Rectum (tissue), 1 donor: ENCODE measurements around a stretch of chr4.

DNA sequence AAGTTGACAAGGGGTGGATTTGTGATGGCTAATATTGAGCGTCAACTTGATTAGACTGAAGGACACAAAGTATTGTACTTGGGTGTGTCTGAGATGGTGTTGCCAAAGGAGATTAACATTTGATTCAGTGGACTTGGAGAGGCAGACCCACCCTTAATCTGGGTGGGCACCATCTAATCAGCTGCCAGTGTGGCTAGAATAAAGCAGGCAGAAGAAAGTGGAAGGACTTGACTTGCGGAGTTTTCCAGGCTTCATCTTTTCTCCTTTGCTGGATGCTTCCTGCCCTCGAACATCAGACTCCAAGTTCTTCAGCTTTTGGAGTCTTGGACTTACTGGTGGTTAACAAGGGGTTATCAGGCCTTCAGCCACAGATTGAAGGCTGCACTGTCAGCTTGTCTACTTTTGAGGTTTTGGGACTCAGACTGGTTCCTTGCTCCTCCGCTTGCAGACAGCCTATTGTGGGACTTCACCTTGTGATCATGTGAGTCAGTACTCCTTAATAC lies 127.1 kb downstream of the PPARGC1A start:
- PRO-cap = no peak

- PRO-cap = no peak
These were observed 13.6 kb downstream of the PPARGC1A start for GRCh38 chr4:23876066-23876769.

DNA sequence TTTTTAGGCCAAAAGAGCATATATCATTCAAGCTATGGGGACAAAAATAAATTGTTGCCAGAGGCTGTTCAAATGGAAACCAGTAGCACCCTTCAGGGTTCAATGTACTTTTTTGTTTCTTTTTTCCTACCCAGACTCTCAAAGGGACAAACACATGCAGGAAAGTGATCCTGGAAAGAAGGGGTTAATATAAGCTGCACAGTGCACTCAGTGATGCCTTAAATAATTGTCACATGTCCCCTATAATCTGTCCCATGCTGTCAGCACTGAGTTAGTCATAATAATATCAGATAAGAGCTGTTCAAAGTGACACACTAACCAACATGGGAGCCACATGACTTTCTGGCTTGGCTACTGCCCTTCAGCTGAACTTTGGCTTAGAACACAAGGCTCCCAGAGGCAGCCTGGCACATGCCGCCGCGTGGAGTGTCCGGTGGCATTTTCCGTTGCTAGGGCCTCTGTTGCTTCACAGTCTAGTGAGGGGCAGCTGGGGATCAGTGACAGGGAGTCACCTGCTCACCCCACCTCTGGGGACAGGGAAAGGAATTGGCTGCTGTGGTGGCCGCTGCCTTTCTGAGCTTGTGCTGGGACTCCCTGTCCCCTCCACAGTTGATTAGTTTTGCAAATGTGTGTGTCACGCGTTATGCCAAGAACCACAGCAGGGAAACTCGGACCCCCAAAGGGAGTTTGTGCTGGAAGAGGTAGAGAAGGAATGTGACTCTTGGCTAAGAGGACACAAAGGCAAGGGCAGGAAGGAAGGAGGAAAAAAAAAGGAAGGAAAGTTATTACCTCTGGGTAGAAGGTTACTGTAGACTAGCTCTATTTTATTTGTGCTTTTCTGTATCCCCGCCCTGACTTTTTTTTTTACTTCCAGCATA lies 41.0 kb upstream of the PPARGC1A start:
- PRO-cap = no peak

GRCh38 chr4:23931457-23931849 lies 41.6 kb upstream of the PPARGC1A start:
- PRO-cap = no peak

GRCh38 chr4:23934737-23935446 lies 45.0 kb upstream of the PPARGC1A start:
- PRO-cap = no peak

- PRO-cap = no peak
These were observed 118.1 kb upstream of the PPARGC1A start for GRCh38 chr4:24007873-24008382.

DNA sequence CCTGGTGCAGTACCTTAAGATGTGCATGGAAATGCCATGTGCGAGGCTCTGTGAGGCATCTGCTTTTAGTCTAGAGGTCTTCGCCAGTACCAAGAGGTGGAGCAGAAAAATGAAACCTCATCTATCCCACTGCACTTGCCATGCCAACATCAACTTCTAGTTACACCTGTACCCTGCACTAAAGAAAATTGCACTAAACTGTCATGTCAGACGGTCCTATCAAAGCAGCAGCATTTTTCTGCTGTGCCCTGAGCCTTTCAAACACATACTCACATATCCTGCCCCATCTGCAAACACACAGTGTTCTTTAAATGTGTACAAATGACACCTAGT lies 346.5 kb upstream of the PPARGC1A start:
- PRO-cap = no peak

- PRO-cap = bidirectional peak, plus-strand start at chr4:24794796, minus-strand start at chr4:24794535
These were observed 748 bp upstream of the SOD3 start for GRCh38 chr4:24794388-24795261.

DNA sequence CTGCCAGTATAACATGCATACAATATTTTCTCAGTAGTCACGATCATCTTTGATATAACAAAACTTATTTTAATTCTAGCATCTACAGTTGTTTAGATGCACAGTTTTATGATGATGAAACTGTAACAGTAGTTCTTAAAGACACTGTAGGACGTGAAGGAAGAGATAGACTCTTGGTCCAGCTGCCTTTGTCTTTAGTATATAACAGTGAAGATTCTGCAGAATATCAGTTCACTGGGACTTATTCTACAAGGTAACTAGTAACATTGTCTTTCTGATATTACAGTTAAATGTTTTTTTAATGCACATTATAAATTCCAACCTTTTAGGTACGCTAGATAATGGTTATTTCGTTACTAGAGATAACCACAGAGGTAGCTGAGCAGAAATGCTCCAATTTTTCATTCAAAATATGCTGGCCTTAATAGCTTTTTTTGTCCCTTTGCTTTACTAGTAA lies 39.3 kb downstream of the ANAPC4 start:
- PRO-cap = no peak

DNA sequence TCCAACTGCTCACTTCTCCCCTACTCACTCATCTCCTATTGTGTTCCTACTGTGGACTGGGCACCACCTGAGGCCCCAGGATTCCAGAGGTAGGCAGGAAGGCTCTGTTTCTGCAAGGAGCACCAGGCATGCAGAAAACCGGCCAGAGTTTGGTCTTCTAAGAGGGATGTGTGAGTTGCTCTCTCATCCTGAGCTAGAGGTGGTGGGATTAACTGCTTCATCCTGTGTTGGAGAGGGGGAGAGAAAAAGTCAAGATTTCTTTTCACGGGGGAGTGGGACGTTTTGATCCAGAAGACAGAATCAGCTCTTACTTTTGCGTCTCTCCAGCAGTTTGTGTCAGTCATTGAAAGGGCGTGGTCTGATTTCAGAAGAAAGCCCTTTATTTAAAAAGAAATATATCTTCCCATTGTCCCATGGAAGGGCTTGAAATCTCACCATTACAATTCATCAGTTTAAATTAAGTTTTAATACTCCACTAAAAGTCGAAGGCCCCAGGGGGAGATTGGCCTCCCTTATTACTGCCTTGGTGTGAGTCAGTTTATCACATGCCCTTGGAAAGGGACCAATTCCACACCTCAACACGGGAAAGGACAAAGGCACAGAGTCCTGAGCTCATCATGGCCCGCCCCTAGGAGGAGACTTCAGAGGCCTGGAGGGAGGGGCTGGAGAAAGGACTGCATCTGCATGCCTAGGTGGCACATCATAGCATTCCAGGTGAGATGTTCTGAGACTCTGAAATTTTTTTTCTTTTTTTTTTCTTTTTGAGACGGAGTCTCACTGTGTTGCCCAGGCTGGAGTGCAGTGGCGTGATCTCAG lies 2.6 kb upstream of the SEL1L3 start:
- PRO-cap = bidirectional peak, plus-strand start at position 679 of the sequence, minus-strand start at position 553 of the sequence

- PRO-cap = no peak
These were observed 10.1 kb upstream of the SEL1L3 start for GRCh38 chr4:25872751-25873363.

- PRO-cap = no peak
These were observed 15.8 kb upstream of the SEL1L3 start for GRCh38 chr4:25878418-25879144.

DNA sequence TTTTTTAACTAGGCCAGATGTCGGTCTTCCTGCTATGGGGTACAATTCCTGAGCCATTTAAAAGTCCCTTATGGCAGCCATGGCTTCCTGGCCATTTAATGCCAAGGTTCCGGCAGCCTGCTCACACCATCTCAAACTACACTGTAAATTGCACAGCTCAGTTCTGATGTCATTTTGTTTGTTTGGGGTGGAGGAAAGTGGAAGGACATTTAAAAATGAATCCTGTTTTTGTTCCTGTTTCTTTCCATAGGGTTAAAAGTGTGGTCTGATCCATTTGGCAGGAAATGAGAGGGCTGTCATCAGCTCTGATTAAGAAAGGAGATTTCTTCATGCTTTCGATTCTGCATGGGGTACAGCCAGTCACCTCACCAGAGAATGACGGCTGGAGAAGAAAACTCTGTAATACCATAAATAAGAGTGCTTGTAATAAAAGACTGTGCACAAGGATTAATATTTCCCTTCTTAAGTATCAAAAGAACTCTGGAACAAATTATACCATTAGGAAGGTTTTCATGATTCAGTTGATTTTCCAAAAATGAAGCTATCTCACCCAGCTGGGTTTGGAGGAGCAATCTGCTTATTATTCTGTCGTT lies 15.0 kb downstream of the SMIM20 start:
- PRO-cap = bidirectional peak, plus-strand start at position 338 of the sequence, minus-strand start at position 133 of the sequence

DNA sequence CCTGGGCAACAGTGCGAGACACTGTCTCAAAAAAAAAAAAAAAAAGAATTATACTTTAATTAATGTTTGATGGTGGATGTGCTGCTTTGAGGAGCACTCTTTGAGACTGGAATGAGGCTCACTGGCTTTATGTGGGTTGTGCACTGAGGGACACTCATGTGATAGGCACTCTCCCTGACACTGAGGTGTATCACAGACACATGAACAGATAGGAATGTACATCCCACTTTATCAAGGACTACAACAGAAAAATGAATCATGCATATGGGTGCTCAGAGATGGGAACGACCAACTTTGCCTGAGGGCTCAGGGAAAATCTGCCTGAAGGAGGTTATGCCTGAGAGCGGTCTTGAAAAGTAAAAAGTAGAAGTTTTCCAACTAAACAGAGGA lies 97.7 kb upstream of the RBPJ start:
- PRO-cap = no peak

DNA sequence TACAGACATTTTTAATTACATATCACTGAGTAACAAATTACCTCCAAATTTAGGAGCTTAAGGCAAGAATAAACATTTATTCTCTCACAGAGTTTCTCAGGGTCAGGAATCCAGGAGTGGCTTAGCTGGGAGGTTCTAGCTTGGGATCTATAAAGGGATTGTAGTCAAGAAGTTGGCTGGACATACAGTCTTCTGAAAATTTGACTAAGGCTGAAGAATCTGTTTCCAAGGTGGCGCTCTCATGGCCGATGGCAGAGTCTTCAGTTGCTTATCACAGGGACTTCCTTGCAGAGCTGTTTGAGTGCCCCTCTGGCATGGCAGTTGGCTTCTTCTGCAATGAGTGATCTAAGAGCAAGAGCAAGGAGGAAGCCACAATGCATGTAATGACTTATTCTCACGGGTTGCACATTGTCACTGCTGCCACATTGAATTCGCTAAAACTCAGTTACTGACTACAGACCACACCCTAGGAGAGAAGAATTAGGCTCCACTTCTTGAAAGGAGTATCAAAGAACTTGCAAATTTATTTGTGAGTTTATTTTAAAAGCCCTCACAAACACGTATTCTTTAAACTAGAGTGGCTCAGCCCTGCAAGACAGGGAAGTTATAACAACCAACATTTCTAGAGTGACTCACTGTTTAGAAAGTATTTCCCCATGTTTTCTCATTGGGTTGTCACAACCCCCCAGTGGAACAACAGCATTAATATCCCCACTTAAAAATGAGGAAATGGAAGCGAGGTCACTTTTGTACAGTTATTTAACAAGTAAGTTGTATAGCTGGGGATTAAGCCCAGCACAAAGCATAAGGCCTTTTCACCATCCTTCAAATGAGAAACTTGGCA lies 32.5 kb upstream of the RBPJ start:
- PRO-cap = no peak

DNA sequence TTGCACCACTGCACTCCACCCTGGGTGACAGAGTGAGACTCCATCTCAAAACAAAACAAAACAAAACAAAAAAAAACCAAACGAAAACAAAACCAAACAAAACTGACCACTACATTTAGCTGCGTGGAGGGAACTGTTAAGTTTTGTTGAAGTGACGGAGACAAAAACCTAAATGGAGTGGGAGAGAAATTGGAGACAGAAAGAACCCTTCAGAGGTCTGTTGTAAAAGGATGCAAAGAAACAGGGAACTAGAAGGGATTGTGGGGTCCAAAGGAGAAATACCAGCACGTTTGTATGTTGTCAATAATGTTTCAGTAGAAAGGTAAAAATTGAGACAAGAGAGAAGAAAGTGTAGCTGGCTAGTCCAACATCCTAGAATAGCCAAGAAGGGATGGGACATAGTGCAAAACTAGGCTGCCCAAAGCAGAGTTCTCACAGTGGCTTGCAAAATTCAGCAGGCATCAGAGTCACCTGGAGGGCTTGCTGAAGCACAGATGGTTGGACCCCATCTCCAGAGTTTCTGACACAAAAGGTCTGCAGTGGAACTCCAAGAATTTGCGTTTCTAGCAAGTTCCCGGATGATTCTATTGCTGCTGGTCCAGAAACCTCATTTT lies 20.9 kb downstream of the RBPJ start:
- PRO-cap = no peak

GRCh38 chr4:26829398-26829873 lies 31.2 kb upstream of the STIM2 start:
- PRO-cap = no peak

- PRO-cap = bidirectional peak, plus-strand start at chr4:26857739, minus-strand start at chr4:26857641; unidirectional peak, plus-strand start at chr4:26857999
These were observed 3.0 kb upstream of the STIM2 start for GRCh38 chr4:26857139-26858446.

- PRO-cap = no peak
These were observed 4.2 kb downstream of the STIM2 start for GRCh38 chr4:26864770-26865382.

- PRO-cap = no peak
These were observed 145.4 kb downstream of the STIM2 start for GRCh38 chr4:27005938-27006539.